Amniotic epithelial cell (primary cell): Measurements from ENCODE around the gene PDCD2.

- RRBS: 86% methylated on average over 17 of the region's 72 CpGs
Measured at GRCh38 chr6:170159632-170160771, 130.9 kb downstream of the DLL1 start.

DNA sequence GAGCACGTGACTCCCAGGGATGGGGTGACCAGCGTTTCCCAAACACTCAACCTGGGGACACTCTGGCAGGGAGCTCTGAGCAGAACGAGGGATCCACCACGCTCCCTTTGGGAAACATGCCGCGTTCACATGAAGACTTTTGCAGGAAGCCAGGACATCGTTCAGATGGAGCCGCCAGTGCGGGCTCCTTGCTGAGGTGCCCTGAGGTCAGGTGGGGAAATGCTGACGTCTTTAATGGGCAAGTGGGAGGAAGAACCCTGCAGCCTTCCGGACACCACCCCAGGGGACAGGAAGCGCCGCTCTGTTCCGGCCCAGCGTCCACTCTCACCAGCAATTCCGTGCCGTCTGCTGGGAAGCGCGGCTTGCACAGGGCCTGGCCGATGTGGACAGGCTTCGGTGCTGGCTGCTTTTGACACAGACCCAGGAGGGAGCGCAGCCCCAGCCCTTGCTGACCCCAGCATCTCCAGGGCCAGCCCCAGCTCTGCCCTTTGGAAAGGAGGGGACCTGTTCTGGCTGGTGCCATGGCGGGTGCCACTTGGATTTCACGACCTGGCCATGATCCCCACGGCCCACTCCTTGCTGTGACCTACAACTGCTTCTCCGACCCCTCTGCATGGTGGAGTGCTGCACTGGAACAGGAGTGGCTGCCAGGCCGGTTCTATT lies 123.3 kb downstream of the DLL1 start:
- RRBS: 0% methylated on average over 1 of the region's 27 CpGs

GRCh38 chr6:170178833-170179341 lies 112.0 kb downstream of the DLL1 start:
- RRBS: no CpG with 5 or more reads among the region's 18 CpGs

GRCh38 chr6:170225684-170226417 lies 65.0 kb downstream of the DLL1 start:
- RRBS: no CpG with 5 or more reads among the region's 27 CpGs

DNA sequence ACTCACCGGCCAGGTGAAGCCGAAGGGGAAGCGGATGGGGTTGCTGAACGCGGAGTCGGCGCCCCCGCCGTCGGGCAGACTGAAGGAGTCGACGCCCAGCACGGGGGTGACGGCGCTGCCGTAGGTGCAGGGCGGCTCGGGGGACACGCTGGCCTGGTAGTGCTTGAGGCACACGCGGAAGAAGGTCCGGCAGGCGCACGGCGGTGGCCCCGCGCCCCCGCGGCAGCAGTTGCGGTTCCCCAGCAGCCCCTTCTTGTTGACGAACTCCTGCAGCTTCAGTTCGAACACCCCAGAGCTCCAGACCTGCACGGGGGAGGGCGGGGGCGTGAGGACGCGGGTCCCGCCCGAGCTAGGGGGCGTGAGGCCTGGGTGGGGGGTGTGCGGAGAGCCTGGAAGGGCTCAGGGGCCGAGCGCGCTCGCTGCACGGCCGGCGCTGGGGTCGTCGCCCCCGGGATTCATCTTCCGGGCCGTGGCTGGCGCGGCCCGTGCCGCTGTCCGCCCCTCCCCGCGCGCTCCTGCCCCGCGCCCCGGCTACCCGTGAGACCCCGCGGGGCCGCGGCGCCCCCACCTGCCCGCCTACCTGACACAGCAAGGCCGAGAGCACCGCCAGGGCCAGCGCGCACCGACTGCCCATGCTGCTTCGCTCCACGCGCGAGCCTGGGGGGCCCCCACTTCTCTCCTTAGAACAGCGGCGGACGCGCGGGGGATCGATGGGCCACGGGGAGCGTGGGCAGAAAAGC lies 1.2 kb downstream of the DLL1 start:
- RRBS: 2% methylated on average over 13 of the region's 88 CpGs

GRCh38 chr6:170295316-170295544 lies 4.4 kb upstream of the DLL1 start:
- RRBS: 3% methylated on average over 3 of the region's 26 CpGs

- RRBS: no CpG with 5 or more reads among the region's 11 CpGs
Measured at GRCh38 chr6:170317388-170318105, 11.0 kb downstream of the FAM120B start.

- RRBS: no CpG with 5 or more reads among the region's 14 CpGs
Measured at GRCh38 chr6:170374990-170376127, 68.8 kb downstream of the FAM120B start.

DNA sequence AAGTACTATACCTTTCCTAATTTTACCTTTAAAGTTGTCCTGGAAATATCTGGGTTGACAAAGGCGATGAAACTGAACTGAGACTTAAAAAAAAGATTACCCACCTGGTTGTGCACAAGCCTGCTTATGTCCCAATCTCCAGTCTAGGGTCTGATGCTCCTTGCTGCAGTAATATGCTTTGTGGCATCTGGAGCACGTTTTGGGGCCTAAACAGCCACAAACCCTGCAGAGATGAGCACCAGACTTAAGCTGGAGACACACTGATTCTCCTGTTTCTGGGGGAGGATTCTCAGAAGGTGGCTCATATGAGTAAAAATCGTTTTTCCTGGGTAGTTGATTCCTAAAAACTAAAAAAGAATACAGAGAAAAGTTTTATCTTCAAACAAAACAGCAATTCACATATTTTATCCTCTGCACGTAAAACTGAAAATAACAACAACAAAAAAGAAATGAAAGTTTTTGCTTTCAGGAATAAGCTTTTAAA lies 994 bp downstream of the PDCD2 start:
- RRBS: no CpG with 5 or more reads among the region's 4 CpGs

- RRBS: 2% methylated on average over 54 of the region's 94 CpGs
Measured at GRCh38 chr6:170583885-170584986, at the start of gene PDCD2. PDCD2 (minus strand) TSS chr6:170584637.